Heart (tissue), 3 donors: ENCODE results near the gene CD302.

GRCh38 chr2:159153292-159154031, 133.0 kb downstream of the WDSUB1 start:
- RAMPAGE, long total RNA, 2 experiments, result no peak in any of the 2 experiments

- RAMPAGE, long total RNA, 2 experiments, result no peak in any of the 2 experiments
These were observed 95.0 kb upstream of the WDSUB1 start for GRCh38 chr2:159381407-159382044.

GRCh38 chr2:159713594-159713942, 1.3 kb downstream of the MARCHF7 start:
- RAMPAGE, long total RNA, 2 experiments, result no peak in any of the 2 experiments

- RAMPAGE, long total RNA, 2 experiments, result start-site peak on the minus strand in 2 of 2 experiments, at chr2:159798170-159798208 at its widest, 61 to 606 reads per replicate
These were observed at the start of gene CD302 for GRCh38 chr2:159797335-159798635. CD302 (minus strand) TSS chr2:159798208.

DNA sequence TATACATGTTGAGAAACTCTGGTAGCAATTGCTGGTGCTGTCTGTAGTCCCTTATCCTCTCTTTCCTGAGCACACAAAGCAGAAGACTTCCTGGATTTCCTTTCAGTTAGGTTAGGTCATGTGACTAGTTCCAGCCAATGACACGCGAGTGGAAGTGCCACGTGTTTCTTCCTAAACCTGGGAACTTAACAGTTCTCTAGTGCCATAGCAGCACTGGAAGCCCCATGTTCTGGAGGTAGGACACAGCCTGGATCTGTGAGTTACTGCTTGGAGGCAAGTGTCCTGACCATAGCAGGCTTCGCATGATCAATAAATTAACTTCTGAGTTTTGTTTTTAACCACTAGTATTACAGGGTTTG, 32.0 kb upstream of the LY75 start:
- RAMPAGE, long total RNA, 2 experiments, result no peak in any of the 2 experiments

GRCh38 chr2:160145260-160146284, 54.5 kb downstream of the ITGB6 start:
- RAMPAGE, long total RNA, 2 experiments, result no peak in any of the 2 experiments

GRCh38 chr2:160157790-160158642, 42.1 kb downstream of the ITGB6 start:
- RAMPAGE, long total RNA, 2 experiments, result no peak in any of the 2 experiments

GRCh38 chr2:160223877-160224526, 23.9 kb upstream of the ITGB6 start:
- RAMPAGE, long total RNA, 2 experiments, result no peak in any of the 2 experiments

DNA sequence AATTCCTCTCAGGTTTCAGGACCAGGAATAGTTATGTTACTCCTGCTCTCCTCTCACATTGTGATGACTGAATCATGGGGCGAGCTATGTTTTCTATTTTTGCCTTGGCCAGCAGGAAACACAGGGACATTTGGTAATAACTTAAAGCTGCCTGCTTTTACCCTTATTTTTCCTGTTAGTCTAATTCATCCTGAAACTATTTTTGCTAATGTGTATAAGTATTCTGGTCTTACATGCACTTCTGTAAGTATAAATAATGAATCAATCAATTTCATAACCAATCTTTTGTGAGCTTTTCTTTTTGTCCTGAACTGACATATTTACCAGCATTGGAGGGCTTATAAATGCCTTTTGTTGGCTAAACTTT, 115.4 kb upstream of the ITGB6 start:
- RAMPAGE, long total RNA, 2 experiments, result no peak in any of the 2 experiments

DNA sequence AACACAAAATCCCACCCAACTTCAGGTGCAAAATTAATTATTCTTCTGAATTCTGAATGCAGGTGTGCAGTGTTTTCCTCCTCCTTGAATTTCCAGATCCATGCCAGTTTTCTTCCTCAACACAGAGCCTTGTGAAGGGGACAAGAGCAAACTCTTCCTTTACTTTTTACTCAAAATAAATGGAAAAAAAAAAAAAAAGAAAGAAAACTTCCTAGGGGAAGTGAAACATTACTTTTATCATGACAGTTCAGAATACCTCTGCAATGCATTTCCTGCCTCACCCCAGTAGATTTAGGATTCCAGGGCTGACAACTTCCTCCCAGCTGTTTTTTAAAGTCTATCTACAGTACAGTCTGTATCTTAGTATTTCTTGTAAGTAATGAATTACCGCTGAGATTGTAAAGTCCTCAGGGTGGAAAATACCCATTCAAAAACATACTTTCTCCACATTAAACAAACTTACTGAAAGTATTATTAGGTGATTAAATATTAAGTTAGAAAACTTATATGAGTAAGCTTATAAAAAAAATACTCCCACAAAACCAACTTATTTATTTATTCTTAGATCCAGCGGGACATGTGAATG, 117.8 kb downstream of the RBMS1 start:
- RAMPAGE, long total RNA, 2 experiments, result no peak in any of the 2 experiments

GRCh38 chr2:160428041-160428807, 65.4 kb downstream of the RBMS1 start:
- RAMPAGE, long total RNA, 2 experiments, result no peak in any of the 2 experiments

GRCh38 chr2:160704095-160704806, 210.6 kb upstream of the RBMS1 start:
- RAMPAGE, long total RNA, 2 experiments, result no peak in any of the 2 experiments

- RAMPAGE, long total RNA, 2 experiments, result start-site peak on the plus strand in 1 of 2 experiments, at chr2:161136902-161136972 at its widest, 85 reads per replicate
These were observed 23.5 kb upstream of the TANK start for GRCh38 chr2:161136451-161137375.

GRCh38 chr2:161165348-161166406, 5.4 kb downstream of the TANK start:
- RAMPAGE, long total RNA, 2 experiments, result no peak in any of the 2 experiments

- RAMPAGE, long total RNA, 2 experiments, result no peak in any of the 2 experiments
These were observed 70.6 kb upstream of the PSMD14 start for GRCh38 chr2:161237166-161238428.

DNA sequence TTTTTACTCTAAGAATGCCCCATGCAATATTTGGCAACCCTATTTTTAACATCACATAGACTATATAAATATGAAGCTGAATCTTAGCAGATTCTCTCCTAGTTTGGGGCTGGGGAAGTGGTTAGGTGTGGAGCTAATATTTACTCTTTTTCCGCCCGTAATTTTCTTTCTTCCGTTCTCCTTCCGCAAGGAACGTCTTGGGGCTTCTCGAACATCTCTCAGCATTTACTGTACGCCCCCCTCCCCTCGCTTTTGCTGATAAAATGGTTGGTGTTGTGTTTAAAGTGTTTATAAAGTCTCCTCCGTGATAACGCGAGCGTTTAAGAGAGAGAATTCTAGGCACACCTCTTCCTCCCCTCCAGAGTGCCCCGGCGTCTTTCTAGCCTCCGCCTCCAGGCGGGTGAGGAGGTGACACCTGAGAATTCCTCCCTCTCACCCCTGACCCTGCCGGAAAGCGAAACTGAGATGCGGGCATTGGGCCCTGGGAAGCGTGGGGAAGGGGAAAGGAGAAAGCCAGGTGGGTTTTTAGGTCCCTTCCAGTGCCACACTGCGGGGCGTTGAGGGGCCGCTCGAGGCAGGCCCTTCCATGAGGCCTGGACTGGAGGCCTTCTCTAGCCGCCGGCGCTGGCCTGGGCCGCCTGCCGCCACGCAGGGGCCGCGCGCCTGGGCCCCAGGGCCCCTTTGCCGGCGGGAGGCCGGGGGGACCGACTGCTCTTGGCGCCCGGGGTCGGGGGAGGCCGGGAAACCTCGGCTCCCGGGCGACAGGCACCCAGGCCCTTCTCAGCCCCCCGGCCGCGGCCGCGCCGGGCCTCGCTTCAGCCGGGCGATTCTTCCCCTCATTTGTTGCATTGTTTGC, 63.6 kb upstream of the PSMD14 start:
- RAMPAGE, long total RNA, 2 experiments, result no peak in any of the 2 experiments

DNA sequence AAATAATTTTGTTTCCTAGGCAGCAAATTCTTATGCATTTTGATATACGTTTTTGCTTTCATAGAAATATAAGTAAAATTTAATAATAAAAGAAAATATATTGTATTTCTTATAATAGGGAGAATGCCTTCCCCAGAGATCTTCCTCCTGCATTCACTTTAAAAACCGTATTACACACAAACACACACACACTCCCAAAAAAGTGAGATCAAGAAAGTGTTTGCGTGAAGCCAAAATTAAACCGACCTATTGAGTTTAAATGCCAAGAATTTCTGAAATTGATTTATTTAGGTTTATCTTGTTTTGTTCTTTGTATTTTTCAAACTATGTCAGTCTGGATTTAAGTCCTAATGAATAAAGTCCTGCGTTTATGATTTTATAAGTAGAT, 21.5 kb downstream of the IFIH1 start:
- RAMPAGE, long total RNA, 2 experiments, result no peak in any of the 2 experiments

GRCh38 chr2:163702251-163702898, 33.4 kb downstream of the FIGN start:
- RAMPAGE, long total RNA, 2 experiments, result no peak in any of the 2 experiments

GRCh38 chr2:164151620-164152014, 415.8 kb upstream of the FIGN start:
- RAMPAGE, long total RNA, 2 experiments, result no peak in any of the 2 experiments

DNA sequence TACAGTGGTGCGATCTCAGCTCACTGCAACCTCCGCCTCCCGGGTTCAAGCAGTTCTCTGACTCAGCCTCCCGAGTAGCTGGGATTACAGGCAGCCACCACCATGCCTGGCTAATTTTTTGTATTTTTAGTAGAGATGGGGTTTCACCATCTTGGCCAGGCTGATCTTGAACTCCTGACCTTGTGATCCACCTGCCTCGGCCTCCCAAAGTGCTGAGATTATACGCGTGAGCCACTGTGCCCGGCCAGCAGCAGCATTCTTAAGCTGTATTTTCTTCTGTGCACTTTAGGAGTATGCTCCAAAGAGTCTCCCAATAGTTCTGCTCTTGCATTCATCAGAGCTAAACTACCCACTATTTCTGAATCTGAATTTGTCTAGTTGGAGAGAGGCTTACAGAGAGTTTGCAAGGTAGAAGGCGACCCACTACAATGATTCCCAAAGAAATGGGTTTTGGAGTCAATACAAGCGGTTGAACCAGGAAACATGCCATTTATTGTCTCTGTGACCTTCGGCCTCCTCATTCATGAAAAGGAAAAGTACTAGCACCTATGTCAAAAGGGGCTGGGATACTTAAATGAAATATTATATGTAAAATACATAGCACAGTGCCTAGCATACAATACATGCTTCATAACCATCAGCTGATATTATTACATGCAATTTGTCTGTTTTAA, 89.5 kb upstream of the GRB14 start:
- RAMPAGE, long total RNA, 2 experiments, result no peak in any of the 2 experiments